Mesenchymal stem cell of Wharton's jelly (primary cell): ENCODE results near the gene LARP4B.

DNA sequence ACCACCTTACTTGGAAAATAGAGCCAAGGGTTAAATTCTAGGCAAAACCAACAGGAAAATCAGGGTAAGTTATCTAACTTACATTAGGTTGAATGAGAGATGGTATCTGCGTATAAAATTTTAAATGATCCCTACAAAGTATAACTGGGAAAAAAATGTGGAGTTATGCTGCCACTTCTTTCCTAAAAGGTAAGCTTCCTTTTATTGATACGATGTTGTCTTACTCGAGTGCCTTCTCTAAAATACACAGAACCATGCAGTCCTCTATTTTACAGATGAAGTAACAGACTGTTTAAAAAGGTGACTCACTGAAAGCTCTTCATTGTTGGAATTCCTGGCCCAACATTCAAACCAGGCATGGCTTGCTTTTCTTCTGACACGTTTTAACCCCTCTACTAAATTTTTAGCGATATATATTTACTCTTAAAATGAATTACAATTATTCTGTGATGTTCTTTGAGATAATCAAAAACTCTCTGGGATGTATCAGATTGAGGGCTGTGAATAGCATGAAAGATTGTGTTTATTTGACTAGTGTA is 1.8 kb upstream of the ZMYND11 start:
- CAGE, long polyA plus RNA: no peak

DNA sequence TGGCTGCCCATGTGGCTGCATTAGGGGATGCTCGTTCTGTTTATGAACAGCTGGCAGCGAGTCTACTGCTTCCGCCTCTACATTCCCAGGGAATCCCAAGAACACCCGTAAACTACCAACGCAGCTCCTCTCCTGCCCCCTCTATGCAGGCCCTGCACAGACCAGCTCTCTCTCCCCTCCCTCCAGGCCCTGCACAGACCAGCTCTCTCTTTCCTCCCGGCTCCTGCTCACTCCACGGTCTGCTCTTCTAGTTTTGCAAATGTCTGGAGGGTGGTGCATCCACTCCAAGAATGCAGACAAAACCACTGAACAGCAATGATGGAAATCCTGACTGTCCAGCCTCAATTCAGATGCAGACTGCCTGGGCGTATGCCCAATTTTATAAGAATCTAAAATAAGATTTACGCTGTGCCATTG is 234.5 kb downstream of the ZMYND11 start:
- CAGE, long polyA plus RNA: no peak

- CAGE, long polyA plus RNA: no peak
These were observed 105.1 kb downstream of the DIP2C start for GRCh38 chr10:584349-584877.

- CAGE, long polyA plus RNA: no peak
These were observed 69.6 kb downstream of the DIP2C start for GRCh38 chr10:619750-620380.

- CAGE, long polyA plus RNA: no peak
These were observed 120.3 kb upstream of the DIP2C start for GRCh38 chr10:809378-810564.

GRCh38 chr10:814557-815415 is 116.7 kb downstream of the LARP4B start:
- CAGE, long polyA plus RNA: no peak

DNA sequence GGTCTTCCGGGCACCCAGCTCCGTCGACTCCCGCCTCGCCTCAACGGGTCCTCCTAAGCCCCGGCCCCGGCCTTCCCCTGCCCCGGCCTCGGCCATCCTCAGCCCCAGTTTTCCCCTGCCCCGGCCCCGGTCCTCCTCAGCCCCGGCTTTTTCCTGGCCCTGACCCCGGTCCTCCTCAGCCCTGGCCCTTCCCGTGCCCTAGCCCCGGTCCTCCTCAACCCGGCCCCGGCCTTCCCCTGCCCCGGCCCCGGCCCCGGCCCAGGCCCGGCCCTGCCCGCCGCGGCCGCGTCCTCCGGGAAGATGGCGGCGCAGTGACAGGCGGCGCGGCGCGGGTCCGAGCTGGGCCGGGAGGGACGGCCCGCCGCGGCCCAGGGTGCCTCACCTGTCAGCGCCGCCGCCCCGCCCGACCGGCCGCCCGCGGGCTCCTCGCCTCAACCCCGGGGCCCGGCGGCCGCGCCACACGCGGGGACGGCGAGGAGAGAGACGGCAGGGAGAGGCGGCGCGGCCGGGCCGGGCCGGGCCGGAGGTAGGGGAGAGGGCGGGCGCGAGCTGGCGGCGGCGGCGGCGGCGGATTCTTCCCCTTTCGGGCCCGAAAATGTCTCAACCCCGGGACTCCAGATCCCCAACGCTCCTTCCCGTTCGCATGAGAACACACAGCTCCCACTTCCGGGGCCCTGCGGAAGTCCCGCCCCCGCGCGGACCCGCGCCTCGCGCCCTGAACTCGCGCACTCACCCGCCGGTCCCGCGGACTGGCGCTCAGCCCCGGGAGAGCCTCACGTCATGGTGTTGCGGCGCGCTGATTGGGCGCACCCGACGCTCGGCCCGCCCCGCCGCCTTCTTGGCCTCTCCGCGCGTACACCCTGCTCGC is at the start of gene LARP4B:
LARP4B (minus strand) TSS at position 660 of the 868 bp plus-strand sequence.
- CAGE, long polyA plus RNA: no peak

- CAGE, long polyA plus RNA: no peak
These were observed 17.8 kb upstream of the GTPBP4 start for GRCh38 chr10:970086-971189.

DNA sequence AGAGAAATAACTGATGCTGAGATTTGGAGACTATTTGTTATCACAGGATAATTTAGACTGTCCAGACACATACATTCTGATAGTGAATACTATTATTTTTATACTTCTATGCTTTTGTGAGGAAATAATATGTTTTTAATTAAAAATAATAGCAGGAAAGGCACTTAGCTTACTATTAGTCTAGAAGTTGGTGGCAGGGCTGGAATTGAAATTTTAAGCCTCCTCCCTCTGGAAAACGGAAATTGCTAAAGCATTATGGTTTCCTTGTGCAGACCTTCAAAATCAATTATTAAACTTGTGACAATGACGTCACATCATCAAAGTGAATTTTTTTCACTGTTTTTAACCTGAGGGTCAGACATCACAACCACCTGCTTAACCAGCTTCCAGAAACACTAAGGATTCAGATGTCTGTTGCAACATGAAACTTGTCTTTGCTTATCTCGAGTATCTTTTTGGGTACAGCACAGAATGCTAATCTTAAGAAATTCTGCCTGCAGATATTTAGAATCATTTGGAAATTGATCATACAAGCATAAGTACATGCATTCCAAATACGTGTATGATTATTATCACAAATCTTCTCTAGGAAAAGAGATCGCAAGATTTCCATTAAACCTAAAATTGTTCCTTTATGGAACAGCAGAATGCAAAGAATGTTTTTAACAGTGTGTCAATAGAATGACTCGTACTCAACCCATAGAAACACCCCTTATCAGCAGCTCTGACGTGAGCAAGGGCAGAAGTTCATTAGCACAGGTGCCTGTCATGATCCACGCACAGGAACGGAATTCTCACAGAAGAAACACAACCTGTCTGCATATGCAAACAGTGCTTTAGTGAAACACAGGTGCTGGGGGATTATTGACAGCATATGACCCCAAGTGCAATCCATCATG is 4.2 kb upstream of the GTPBP4 start:
- CAGE, long polyA plus RNA: no peak

GRCh38 chr10:1043354-1044251 is 5.3 kb downstream of the IDI1 start:
- CAGE, long polyA plus RNA: no peak

GRCh38 chr10:1048226-1048826 is 593 bp downstream of the IDI1 start:
- CAGE, long polyA plus RNA: no peak

GRCh38 chr10:1057829-1058302 is 1.7 kb downstream of the WDR37 start:
- CAGE, long polyA plus RNA: no peak

DNA sequence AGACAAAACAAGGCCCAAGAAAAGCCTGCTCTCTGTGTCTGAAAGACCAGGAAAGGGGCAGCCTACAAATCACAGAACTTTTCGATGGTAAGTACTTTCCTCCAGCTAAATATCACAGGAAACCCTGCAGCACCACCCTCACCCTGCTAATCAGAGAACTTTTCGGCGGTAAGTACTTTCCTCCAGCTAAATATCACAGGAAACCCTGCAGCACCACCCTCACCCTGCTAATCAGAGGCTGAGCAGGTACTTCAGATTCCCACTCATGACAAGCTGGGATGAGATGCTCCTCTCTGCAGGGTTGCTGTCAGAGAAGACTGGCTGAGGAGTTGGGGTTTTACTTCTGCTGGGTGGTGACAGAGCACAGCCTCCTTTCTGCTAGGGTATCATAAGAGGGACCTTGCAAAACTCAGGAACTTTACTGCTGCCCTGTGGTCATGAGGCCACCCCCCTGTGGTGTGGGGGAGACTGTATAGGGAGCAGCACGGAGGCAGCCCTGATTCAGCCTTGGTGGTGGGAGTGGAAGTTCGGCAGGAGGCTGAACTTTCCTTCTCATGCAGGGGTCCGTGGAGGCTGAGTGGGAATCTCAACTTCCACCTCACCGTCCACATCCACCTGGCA is 7.2 kb downstream of the WDR37 start:
- CAGE, long polyA plus RNA: no peak

DNA sequence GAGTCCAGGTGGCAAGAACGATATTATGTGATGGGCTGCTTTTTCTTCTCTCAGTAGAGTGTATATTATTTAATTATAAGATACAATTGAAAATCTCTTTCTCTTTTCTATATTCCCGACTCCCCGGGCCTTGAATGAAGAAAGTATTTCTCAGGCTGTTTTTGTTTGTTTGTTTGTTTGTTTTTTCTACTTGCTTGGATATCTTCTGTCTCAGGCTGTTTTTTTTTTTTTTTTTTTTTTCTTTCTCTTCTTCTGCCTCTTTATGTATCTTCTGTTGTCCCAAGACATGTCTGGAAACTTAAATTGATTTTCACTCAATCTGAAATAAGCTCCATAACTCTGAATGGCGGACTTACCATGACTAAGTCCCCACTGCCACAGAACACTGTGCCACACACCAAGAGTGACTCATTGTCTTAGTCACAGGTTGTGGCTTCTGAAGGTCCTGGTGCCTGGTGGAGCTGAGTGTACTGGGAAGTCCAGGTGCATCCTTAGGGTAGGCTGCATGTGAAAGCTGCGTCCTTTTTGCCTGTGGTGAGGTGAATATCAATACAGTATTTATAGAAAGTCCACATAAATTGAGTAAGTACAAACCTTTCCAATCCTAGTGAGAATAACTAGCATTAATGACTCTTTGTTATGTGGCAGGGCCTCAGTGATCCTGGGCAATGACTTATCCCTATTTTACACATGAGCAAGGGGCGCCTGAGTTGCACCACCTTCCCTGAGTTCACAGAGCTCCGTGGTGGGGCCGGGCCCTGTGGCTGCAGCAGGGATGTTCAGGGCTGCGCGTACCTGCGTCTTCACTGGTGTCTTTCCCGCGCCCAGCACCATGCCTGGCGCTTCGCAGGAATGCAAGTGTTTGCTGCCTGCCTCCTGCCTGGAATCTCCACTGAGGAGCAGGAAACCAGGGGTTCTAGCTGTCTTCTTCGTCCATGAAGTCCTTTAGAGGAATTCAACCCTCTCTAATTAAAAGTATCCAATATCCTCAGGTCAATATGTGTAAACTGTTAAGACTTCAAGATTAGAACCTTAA is 4.2 kb downstream of the PFKP start:
- CAGE, long polyA plus RNA: no peak

DNA sequence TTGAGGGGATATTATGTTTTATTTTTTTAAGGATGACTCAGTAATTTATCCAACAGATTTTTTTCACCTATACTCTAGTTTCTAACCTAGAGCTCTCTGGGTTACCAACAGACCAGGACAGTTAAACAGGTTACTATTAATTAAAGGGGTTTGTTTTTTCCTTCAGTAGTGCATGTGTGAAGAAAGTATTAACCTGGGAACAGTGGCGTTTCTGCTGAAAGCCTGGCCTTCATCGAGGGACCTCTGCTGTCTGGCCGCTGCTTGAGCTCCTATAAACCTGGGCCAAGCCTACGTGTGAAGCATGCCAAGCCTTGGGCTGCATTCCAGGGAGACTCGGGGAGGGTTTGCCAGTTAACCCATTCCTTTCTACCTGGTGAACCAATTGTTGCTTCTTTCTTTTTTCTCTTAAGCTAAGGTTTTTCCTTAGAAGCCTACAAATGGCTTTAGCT is 23.5 kb downstream of the PFKP start:
- CAGE, long polyA plus RNA: no peak

DNA sequence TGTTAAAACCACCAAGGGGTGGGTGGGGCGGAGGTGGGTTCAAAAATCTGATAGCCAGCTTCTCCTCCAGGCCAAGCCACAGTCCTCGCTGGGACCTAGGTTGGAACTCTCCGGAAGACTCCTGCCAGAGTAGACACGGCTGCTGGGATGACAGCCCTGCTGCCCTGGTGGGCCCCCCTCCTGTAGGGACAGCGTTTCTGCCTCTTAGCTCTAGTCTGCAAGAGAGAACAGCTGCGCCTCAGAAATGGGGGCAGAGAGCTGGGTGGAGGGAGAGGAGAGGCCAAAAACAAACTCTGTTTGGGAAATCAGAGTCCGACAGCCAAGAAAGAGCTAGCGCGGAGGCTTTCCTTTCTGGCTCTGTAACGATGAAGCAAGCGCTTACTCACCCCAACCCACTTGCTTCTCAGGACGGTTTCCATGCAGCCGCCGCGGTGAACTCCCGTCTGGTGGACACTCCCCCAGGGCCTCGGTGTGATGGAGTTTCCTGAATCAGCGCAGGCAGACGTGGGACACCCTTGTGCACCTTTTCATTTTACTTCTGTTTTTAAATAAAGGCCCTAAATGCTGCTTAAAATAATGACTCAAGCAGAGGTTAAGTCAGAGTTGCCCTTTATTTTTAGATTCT is 35.3 kb downstream of the PITRM1 start:
- CAGE, long polyA plus RNA: no peak

DNA sequence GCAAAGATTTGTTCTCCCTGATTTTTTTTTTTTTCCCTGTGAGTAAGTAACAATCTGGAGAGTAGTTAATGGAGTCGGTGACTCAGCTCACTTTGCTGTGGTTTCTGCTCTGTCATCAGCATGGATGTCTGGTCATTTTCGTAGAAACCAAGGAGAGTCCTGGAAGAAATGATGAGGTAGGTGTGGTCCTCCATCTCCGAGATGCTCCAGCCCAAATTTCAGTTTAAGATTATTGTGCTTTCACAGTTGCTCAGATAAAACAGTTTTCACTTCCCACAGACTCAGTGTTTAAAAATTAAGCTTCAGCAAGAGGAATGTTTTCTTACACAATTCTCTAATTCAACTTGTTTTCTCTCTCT is 76.4 kb upstream of the PITRM1 start:
- CAGE, long polyA plus RNA: no peak

- CAGE, long polyA plus RNA: no peak
These were observed 242.8 kb downstream of the KLF6 start for GRCh38 chr10:3542163-3542691.

DNA sequence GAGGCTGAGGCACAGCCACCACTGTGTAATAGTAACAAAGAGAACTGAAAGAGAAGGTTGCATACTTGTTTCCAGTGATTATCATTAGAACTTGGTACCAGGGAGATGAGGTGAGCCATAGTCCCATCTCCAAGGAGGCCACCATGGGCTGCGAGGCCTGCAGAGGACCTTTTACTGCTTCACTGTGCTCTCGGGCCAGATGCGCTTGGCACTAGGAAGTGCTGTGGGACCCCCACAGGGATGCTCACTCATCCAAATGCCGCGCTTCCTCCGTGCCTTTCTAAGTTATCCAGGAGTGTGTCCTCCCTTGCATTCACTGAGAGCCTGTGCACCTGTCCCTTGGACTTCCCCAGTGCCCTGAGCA is 9.7 kb upstream of the KLF6 start:
- CAGE, long polyA plus RNA: no peak

- CAGE, long polyA plus RNA: no peak
These were observed 90.6 kb upstream of the KLF6 start for GRCh38 chr10:3875438-3876120.